ENCODE measurements around the genes NPM1 and DUSP1.

- PRO-cap: bidirectional peak, plus-strand start at chr5:171387857, minus-strand start at chr5:171387522; unidirectional peak, minus-strand start at chr5:171388120
Observed at GRCh38 chr5:171387207-171388245, at the start of gene NPM1. Gene NPM1, plus strand, starts transcription at chr5:171387849.

GRCh38 chr5:171392464-171393127 is 4.9 kb downstream of the NPM1 start:
- PRO-cap: no peak

GRCh38 chr5:171419748-171420791 is 623 bp downstream of the FGF18 start:
- PRO-cap: no peak

DNA sequence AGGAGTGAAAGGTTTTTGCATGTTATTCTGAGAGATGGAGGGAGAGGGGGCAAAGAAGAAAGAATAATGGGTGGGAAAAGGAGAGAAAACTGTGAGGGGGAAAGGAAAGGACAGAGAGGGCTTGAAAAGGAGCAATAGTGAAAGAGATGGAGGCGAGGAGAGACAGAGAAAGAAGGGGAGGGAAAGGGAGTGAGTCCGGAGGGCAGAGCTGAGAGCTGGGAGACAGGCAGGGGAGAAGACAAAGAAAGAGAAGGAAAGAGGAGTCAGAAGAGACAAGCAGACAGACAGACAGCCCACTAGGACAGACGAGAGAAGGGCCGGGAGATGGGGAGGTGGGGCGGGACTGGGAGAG is 141.4 kb upstream of the SMIM23 start:
- PRO-cap: no peak

GRCh38 chr5:171931784-171932587 is 74.5 kb downstream of the FBXW11 start:
- PRO-cap: no peak

GRCh38 chr5:172167600-172168159 is 20.3 kb downstream of the STK10 start:
- PRO-cap: no peak

DNA sequence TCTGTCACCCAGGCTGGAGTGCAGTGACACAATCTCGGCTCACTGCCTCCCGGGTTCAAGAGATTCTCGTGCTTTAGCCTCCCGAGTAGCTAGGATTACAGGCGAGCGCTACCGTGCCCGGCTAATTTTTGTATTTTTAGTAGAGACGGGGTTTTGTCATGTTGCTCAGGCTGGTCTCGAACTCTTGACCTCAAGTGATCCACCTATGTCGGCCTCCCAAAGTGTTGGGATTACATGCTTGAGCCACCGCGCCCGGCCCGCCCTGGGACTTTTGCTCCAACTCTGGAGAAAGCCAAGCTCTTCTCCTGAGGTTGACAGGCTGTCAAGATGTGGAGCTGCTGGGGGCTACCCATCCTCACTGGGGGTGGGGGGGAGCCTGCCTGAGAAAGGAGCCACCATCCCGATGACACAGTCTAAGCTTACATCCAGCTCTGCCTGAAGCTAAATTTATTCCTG is 30.6 kb downstream of the SH3PXD2B start:
- PRO-cap: no peak

DNA sequence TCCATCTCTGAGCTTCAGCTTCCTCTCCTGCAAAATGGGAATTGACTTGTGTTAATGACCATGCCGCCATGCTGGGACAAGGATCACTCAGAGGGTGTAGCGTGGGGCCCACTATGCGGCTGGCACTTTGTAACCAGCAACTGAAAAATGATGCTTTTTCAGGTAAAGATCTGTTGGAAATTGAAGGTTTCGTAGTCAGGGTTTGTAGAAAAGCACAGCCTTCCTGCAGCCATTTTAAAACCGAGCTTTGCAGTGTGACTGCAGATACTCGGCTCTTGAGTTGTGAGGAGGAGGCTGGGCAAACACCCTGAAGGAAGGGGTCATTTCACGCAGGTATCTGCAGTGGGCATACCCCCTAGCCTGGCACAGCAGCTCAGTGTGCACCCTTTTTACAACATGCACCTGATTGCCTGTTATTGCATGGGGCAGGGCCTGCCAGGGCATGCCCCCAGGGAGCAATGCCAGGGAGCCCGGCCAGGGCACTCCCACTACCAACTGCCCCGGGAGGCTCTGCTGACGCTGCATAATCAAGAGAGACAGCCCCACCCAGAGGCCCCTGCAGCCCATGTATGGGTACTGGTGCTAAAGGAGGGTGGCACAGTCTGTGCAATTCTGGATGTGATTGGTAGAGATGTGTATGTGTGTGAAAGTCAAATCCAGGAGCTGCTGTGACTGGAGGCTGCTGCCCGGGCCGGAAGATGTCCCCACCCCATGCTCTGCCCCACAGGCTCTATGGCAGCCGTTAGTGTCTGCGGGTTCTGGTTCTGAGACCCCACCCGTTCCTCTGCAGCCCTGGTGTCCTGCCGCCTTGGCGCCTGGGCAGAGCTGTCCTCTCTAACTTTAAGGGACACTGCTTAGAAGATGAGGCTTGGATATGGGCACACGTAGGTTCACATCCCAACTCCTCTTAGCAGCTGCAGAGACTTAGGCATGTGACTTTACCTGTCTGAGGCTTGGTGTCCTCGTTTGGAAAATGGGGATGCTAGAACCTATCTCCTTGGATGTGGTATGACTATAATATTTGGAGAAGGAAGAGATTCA is 4.0 kb upstream of the NEURL1B start:
- PRO-cap: no peak

DNA sequence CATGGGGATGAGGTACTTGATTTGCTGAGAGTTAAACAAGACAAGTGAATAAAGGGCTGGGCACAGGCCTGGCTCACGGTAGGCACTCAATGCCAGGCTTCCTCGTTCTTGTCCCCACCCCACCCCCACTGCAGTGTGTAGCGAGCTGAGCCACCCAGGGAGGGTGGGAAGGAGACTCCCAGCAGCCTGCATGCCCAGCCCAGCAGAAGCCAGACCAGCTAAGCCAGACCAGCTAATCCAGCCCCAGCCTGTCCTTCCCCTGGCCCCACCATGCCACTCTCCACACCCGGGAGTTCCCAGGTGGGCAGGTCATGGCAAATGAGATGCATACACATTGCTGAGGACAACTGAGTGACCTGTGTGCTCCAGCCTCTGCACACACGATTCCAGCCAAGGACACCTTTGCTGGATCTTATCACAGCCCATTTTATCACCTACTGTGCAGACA is 26.8 kb downstream of the DUSP1 start:
- PRO-cap: no peak

DNA sequence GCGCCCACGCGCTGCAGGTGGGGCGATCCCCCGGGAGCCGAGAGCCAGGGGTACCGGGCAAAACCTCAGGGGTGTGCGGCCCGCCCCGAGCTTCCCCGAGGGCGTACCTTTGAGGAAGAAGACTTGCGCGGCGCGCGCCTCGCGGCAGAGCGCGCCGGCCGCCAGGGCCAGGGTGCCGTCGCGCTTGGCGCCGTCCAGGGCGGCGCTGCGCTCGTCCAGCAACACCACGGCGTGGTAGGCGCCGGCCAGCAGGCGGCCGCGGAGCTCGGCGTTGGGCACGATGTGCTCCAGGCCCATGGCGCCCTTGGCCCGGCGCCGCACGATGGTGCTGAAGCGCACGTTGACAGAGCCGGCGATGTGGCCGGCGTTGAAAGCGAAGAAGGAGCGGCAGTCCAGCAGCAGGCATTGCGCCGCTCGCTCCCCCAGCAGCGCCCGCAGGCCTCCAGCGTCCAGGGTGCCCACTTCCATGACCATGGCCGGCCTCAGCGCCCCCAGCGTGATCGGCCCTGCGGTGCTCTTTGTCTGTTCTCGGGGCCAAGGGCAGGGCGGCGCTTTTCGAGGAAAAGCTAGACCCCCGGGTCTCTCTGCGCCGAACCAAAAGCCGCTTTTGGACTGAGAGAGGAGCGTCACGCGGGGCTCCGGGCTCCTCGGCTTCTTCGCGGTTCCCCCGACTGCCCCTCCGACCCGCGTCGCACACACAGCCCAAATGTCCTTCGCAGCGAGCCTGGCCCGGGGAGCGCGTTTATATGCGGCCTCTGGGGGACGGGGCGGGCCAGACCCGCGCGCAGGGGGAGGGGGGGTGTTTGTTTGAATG is at the start of gene DUSP1:
Gene DUSP1, minus strand, starts transcription at position 717 of the 814 bp plus-strand sequence.
- PRO-cap: bidirectional peak, plus-strand start at position 147 of the sequence, minus-strand start at position 97 of the sequence; bidirectional peak, plus-strand start at position 390 of the sequence, minus-strand start at position 357 of the sequence; unidirectional peak, minus-strand start at position 453 of the sequence; bidirectional peak, plus-strand start outside the sequence, minus-strand start at position 715 of the sequence

DNA sequence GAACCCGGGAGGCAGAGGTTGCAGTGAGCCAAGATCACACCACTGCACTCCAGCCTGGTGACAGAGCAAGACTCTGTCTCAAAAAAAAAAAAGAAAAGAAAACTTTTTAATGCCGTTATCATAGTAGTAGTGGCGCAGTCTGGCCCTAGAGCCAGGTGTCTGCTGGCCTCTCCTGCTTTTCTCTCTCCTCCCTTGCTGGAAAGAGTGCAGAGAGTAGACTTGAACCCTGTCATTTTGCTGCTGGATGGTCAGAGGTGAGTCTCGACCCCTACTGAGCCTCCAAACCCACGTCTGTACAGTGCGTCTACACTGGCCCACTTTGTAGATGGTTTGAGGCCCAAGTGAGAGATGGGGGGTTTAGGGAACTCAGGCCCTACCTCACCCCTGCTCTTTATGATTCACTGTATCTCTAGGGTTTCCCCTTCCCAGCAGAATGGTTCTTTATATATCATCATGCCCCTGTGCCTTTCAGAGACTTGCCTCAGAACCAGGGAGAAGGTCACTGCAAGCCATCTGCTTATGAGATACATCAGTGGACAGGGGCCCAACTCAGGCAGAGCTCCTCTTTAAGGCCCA is 2.3 kb upstream of the DUSP1 start:
- PRO-cap: bidirectional peak, plus-strand start at position 471 of the sequence, minus-strand start at position 321 of the sequence

- PRO-cap: bidirectional peak, plus-strand start at chr5:172789322, minus-strand start at chr5:172789244
Observed at GRCh38 chr5:172788709-172789621, 18.0 kb upstream of the DUSP1 start.

DNA sequence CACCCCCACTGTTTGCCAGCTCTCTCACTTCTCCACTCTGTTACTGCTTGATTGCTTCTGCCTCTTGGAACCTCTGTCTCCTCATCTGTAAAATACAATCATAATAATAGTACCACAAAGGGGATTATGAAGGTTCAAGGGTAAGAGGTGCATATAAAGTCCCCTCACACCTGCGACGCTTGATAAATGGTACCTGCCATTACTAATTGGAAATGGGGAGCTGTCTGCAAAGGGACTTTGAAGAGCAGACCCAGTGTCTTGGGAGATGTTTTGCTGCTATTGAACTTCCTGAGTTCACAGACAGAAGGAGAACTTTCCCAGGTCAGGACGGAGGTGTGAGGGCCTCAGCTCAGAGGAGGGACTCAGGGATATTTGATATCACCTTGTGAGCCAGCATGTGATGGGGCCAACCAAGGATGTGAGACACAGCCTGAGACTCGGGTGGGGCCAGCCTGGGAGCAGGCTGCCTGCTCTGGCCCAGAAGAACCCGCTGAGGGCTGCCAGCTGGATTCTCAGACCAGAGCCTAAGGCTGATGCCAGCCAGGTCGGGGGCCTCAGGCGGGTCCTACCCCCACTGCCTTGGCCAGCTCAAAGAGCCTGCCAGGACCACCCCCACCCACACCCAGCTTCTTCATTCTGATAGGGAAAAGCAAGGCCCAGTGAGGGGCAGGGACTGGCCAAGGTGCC is 20.1 kb upstream of the DUSP1 start:
- PRO-cap: no peak

- PRO-cap: no peak
Observed at GRCh38 chr5:172798279-172799566, 27.7 kb upstream of the DUSP1 start.

GRCh38 chr5:172840727-172841032 is 6.6 kb downstream of the ERGIC1 start:
- PRO-cap: no peak

- PRO-cap: no peak
Observed at GRCh38 chr5:172872875-172873640, 39.0 kb downstream of the ERGIC1 start.

DNA sequence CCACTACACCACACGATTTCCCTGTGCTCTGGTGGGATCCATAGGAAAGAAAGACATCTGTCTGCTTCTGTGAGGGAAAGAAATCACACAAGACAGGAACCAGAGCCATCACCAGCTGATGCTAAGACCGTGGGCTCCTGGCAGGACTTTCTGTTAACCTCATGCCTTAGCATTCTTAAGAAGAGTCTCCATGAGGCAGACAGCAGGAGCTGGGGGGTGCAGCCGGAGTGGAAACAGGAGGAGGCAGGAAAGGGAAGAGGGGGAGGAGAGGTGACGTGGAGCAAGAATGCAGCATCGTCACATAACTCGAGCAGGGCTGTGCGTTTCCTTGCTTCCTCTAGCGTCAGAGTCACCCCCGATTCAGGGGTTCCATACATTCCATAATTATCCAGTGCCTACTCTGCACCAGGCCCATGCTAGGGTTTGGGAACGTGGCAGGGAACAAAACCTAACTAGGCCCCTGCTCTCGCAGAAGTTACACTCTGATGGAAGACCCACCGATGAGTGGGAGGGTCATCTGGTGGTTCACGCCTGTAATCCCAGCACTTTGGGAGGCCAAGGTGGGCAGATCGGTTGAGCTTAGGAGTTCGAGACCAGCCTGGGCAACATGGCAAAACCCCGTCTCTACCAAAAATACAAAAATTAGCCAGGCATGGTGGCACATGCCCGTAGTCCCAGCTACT is 53.8 kb downstream of the ERGIC1 start:
- PRO-cap: no peak

GRCh38 chr5:173003265-173003624 is 19.7 kb downstream of the ATP6V0E1 start:
- PRO-cap: no peak

- PRO-cap: no peak
Observed at GRCh38 chr5:173020543-173021222, 35.5 kb upstream of the CREBRF start.

DNA sequence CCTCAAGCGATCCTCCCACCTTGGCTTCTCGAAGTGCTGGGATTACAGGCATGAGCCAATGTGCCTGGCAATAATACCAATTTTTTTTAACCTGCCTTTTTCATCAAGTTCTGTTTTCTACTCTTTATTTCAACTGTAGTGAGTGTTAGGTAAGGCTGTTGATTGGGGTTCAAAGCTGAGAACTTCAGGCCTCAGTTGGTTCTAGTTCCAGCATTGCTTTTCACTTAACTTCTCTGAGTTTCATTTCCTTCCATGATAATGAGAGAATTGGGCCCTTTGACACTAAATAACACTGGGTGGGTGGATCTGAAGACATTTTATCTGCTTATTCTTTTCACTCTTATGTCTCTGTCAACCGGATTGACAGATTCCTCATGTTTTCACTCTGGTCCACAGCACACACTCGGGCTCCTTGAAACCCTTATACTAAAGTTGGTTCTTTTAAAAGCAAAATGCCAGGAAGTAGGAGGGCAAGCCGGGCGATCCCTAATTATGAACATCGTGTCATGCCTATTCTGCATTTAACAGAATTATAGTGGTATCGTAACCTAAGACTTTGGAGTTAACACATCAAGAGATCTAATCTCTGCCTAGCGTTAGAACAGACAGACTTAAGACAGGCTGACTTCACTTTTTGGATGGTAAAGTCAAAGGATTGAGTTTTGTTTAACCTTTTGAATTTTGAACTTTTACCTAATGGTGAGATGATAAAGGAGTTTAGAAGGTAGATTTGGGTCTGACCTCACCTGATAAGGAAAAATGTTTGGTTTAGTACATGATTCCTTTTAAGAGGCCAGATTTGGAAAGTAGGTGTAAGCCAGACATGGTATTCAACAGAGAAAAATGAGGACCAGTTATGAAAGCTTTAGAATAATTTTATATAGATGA is 28.2 kb upstream of the CREBRF start:
- PRO-cap: no peak

Measured in colic lymph node (tissue), 1 donor.